ENCODE measurements around a stretch of chr22.

DNA sequence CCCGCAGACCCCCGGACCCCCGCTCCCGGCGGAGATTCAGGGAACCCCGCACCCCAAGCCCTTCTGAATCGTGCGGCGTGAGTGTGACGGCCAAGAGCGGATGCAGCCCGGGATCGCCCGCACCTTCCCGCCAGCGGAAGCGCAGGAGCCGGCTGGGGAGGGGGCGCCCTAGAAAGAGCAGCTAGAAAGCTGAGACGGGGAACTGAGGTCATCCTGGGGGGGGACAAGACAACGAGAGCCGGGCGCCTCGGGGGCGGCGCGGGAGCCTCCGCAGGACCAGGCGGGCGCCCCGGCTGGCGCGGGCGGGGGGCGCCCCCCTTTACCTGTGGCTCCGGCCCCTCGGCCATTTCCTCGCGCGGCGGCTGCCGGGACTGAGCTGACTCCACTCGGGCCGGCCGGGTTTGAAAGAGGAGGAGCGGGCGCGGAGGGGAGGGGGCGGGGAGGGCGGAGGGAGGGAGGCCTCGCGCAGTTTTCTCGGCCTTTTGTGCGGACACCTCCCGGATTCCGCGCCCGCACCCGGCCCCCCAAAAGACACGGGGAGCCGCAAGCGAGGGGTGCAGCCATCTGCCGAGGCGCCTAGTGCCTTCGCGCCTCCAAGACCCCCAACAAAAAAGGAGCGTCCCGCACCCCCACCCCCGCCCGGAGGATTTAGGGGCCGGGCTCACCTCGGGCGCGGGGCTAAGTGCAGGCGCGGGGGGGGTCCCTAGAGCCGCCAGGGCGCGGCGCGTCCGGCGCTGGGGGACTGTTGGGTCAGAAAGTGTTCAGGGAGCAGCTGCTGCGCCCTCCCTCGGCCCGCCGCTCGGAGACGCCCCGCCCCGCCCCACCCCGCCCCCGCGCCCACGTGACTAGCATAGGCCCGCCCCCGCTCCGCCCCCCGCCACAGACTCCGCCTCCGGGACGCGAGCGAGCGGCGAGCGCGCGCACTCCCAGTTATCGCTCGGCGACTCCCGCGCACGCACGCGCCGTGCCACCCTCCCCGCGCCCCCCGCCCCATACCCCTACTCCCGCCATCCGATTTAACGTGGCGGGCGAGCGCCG is 56.6 kb downstream of the KCNJ4 start:
- PRO-cap: bidirectional peak, plus-strand start at position 461 of the sequence, minus-strand start at position 378 of the sequence; bidirectional peak, plus-strand start at position 929 of the sequence, minus-strand start at position 801 of the sequence

GRCh38 chr22:38423840-38424669 is 30.9 kb downstream of the KCNJ4 start:
- PRO-cap: no peak

- PRO-cap: no peak
Observed at GRCh38 chr22:38431601-38432030, 23.4 kb downstream of the KCNJ4 start.

DNA sequence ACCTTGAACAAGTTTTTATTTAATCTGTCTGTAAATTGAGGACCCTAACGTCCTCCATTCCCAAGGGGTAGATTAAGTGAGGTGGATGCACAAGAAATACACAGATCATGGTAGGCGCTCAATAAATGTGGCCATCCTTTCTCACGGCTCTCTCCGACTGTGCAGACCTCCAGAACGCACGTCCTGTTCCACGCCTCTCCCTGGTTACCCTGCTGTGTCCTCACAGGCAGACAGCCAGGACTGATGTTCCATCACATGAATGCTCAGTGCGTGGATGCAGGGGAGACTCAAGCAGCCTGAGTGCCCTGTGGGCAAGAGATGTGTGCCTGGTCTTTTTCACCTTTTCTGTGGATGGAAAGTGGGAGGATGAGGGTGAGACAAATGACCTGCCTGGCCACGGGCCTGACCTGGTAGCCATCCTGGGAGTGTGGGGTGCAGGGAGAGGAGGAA is 2.4 kb upstream of the KCNJ4 start:
- PRO-cap: no peak

DNA sequence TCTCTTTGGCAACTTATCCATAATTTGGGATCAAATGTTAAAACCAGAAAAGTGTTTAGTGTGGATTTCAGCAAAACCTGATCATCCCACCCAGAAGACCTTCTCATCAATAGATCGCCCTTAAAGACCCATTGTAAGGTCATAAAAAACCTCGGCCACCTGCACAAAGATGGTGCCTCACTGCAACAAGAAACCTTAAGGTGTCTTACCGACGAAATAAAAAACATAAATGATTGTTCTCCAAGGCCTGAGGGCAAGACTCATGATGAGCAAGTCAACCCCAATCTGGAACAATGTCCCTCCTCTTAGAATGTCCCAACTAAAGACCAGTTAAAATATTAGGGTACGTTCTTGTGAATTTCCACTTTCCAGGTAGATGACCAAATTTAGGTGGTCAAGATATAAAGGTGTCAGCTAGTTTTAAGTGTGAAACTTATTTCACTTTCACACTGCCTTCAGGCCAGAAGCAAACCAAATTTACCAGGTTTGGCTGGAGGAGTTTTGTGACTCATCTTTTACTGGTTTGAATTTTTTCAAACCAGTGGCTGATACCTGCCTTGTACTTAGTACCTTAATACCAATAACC is 14.8 kb downstream of the KDELR3 start:
- PRO-cap: no peak

GRCh38 chr22:38484968-38485674 is 17.2 kb downstream of the KDELR3 start:
- PRO-cap: no peak

GRCh38 chr22:38699419-38699748 is 1.4 kb downstream of the JOSD1 start:
- PRO-cap: no peak

DNA sequence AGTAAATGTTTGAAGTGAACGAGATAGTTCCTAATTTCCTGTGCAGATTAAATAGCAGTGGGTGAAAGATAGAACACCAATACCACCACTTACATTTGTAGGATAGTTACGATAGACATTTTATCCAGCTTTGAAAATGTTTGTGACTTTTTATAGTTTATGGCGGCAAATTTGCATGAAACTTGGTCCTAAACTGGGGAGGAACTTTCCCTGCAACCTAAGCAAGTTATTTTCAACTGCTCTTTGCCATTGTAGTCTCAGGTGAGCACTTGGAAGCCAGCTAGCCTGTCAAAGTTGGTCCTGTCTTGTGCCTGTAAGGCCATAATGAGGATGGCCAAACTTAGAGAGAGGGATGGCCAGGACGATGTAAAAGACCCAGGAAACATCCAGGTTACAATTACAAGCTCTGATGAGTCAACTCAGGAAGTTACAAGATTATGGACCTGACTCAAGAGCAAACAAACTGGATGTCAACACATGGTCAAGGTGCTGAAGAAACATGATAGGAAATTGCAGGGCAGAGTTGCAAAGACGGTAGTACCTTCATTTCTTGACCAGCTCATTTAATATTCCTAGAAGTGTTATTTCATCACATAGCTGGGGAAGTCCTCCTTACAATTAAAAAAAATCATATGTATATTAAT is 1.5 kb downstream of the GTPBP1 start:
- PRO-cap: no peak

GRCh38 chr22:38716017-38716920 is 10.5 kb downstream of the GTPBP1 start:
- PRO-cap: no peak

GRCh38 chr22:38733399-38734432 is 22.1 kb downstream of the SUN2 start:
- PRO-cap: no peak

GRCh38 chr22:38737104-38737847 is 18.5 kb downstream of the SUN2 start:
- PRO-cap: no peak

- PRO-cap: unidirectional peak, plus-strand start at chr22:38755031; bidirectional peak, plus-strand start at chr22:38755391, minus-strand start at chr22:38755262; bidirectional peak, plus-strand start at chr22:38755598, minus-strand start at chr22:38755446
Observed at GRCh38 chr22:38754835-38755695, 733 bp downstream of the SUN2 start.

- PRO-cap: no peak
Observed at GRCh38 chr22:38782262-38783399, 11.3 kb downstream of the DNAL4 start.

GRCh38 chr22:38946978-38947709 is 10.3 kb upstream of the APOBEC3A start:
- PRO-cap: no peak

GRCh38 chr22:38953869-38954500 is 3.4 kb upstream of the APOBEC3A start:
- PRO-cap: no peak

DNA sequence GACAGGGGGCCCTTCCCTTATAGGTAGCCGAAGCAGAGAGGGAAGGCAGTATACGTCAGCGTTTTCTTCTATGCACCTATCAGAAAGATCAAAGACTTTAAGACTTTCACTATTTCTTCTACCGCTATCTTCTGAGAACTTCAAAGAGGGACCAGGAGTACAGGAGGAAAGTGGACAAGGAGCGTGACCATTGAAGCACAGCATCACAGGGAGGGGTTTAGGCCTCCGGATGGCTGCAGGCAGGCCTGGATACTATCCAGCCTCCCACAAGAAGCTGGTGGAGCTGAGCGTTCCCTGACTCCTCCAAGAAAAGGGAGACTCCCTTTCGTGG is 1.1 kb upstream of the APOBEC3C start:
- PRO-cap: no peak

GRCh38 chr22:39143938-39144422 is 8.5 kb downstream of the CBX7 start:
- PRO-cap: no peak

DNA sequence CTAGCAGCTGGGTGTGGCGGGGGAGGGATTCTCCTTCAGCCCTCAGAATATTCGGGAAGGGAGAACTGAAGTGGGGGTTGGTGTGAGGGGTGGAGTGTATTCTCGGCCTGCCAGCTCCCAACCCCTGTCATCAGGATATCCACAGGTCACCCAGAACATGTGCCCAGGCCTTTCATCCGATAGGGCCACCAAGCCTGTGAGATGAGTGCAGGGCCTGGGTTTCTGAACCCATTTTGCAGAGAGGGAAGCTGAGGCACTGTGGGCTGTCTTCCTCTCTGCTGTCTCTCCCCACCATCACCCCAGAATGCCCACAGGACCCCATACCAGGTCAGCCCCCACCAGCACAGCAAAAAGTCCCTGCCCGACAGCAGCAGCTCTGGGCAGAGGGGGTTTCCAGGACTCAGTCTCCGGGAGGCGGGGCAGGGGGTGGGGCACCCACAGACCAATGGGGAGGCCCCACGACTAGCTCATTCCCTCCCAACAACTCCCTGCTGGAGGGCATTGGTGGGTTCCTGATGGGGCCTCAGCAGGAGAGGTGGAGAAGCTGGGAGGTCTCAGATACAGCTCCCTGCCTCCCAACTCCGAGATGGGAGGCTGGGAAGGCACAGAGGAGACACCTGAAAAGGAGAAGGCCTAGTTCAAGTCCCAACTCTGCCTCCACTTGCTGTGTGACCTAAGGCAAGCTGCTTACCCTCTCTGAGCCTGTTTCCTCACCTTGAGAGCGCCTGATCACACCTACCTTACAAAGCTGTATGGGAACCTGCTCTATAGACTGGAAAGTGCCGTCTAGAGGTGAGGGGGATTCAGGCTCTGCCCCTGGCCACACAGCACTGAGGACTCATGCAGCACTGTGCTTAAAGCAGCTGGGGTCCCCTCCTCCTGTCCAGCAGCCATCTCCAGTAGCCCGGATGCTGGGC is 3.7 kb downstream of the CBX7 start:
- PRO-cap: no peak

DNA sequence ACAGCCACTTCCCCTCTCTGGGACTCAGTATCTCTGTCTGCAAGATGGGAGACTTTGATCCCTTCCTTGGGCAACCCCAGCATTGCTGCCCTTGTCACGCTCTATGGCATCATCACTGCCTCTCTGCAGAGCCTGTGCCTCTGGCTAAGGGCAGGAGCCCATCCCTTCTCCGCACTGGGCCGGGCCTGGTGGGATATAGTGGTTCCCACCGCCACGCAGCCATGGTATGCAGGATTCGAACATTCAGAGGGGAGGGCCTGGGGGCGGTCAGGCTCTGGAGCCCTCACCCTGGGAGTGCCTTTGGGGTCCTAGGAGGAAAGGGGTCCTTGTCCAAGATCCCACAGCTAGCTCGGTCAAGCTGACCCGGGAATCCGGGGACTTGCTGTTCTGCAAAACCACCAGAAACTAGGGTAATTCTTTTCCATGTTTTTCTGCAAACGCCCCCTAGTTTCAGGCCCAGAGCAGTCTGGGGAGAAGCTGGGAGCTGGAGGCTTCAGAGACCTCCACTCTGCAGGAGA is 24.3 kb upstream of the CBX7 start:
- PRO-cap: no peak

- PRO-cap: no peak
Observed at GRCh38 chr22:39183854-39184950, 31.7 kb upstream of the CBX7 start.